Cardiac ventricle fibroblast (primary cell): ENCODE measurements around the gene TBC1D22B.

DNA sequence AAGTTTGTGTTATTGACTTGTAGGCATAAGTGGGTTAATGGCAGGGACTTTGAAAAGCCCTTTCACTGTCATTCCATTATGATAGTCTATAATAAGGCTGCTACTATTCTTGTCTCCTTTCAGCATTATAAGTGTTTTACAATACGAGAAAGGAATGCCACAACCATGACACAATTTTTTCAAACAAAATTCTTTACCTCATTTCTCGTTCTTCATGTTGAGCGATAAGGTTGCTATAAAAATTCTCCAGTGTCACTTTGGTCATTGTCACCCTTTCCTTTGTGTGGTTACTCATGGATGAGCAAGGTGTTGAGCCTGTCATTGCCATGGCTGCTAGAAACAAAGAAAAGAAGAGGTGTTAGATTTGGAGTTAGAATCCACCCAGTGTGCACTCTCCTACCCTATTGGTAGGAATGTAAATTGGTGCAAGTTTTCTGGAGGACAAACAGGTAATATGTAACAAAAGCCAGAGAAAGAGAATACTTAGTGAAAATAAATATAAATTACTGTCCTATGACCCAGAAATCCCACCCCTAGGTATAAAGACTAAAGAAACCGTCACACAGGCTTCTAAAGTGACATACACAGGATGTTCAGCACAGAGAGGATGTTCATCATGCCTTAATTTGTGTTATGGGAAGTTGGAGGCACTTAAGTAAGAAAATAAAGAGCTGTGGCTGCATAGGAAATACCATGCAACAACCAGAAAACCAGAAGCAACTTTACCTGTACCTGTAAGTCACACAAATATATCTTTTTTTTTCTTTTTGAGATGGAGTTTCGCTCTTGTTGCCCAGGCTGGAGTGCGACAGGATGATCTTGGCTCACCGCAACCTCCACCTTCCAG is 7.2 kb downstream of the STK38 start:
- RAMPAGE, long total RNA = no peak

DNA sequence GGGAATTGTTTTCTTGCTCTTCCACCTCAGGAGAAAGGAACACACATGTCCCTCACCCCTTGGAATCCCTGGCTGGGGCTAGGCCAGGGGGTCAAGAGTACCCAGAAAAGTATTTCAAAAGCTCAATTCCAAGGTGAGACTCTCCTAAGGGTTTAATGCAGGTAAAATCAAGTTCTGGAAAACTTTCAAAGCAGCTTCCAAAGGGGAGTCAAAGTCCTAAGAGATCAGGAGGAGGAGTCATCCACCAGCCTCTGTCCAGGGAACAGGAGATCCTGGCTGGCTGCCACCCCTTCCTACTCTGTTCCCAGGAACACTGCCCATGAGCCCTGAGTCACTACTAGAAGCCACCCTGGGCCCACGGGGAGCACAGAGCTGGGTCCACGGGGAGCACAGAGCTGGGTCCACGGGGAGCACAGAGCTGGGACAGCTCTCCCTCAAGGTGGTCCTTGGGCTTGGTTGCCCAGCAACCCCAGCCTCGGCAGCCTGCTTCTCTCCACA is 35.5 kb upstream of the CDKN1A start:
- RAMPAGE, long total RNA = no peak

DNA sequence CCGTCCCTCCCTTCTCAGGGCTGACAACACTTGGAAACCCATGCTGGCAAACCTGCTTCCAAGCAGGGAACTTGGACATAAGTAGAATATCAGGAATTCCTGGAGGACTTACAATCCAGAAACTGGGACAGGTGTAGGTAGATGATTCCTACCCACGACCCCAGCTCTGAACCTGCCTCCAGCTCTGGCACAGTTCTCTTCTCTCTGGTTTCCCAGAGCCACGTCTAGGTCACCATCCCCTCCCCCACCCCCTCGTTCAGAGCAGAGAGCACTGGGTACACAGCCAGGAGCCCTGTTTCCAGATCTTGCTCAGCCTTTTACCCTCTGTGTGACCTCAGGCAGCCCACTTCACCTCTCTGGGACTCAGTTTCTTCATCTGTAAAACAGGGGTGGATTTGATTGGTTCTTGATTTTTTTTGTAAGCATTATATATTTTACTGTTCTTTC is 35.0 kb upstream of the CDKN1A start:
- RAMPAGE, long total RNA = no peak

DNA sequence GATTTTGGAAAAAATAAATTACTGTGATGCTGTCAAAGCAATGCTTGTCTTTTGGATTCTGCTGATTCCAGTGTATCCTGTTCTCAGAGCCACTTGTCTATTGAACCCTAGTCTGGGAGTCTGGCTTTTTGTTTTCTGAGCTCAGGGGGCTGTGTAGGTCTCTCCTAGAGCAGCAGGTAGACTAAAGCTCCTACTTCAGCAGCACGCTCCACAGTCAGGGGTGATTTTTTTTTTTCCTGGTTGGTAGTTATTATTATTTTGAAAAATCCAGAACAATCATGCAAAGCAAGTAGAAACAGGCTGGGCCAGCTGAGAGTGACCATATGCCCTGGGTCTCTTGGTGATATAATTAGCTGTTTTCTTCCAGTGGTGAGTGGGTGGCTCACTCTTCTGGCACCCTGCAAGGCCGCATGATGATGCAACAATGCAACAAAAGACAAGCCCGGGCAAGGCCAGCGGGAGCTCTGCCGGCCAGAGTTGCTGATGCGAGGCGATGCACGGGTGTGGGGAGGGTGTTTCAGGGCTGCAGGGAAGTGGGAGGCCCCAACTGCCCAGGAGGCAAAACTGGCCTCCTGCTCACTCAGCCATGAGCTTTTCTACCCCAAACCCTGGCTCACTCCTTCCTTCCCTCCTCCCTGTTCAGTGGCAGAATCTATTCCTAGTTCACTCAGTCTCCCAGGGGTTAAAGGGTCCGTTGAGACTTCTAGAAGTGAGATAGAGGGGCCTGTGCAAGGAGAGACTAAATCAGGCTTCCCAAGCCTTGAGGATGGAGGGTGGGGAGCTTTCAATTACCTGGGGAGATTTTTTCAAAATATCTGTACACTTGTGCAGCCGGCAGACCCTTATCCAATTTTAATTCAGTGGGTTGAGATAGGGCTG is 11.5 kb upstream of the CDKN1A start:
- RAMPAGE, long total RNA = no peak

- RAMPAGE, long total RNA = no peak
Observed at GRCh38 chr6:36742994-36743494, 45.4 kb downstream of the RAB44 start.

GRCh38 chr6:36844157-36844875 is 5.1 kb upstream of the CPNE5 start:
- RAMPAGE, long total RNA = no peak

- RAMPAGE, long total RNA = no peak
Observed at GRCh38 chr6:36928518-36929010, 26.0 kb upstream of the PI16 start.

GRCh38 chr6:36929430-36929939 is 25.1 kb upstream of the PI16 start:
- RAMPAGE, long total RNA = no peak

DNA sequence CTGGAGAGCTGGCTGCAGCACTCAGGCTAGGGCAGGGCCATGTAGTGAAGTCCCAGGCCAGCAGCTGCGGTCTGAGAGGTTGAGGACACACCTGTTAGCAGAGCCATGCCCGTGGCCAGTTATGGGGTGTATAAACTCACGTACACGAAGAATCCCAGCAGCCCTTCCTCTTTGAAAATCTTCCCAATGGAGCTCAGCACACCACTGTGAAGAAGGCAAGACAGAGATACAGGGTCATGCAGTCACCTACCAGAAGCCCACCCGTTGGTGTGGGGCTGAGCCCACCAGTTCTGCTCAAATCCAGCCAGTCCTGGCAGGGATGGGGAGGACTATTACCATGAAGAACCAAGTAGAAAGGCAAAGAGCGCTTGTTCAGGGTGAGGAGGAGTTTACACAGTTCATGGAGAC is 10.5 kb downstream of the MTCH1 start:
- RAMPAGE, long total RNA = no peak

GRCh38 chr6:37059272-37060259 is 54.1 kb downstream of the FGD2 start:
- RAMPAGE, long total RNA = no peak

DNA sequence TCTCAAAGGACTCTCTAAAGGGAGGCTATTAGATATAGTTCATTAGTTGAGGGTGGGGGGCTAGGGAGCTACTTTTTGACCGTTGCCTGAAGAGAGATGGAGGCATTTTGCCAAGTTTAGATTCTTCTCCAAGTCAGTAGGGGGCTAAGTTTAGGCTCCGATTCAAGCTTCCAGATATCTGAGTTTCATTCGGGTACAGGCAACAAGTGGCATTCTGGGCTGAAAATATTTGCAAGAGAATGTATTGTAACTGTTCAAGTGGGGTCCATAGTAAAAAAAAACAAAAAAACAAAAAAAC is 43.4 kb upstream of the PIM1 start:
- RAMPAGE, long total RNA = no peak

DNA sequence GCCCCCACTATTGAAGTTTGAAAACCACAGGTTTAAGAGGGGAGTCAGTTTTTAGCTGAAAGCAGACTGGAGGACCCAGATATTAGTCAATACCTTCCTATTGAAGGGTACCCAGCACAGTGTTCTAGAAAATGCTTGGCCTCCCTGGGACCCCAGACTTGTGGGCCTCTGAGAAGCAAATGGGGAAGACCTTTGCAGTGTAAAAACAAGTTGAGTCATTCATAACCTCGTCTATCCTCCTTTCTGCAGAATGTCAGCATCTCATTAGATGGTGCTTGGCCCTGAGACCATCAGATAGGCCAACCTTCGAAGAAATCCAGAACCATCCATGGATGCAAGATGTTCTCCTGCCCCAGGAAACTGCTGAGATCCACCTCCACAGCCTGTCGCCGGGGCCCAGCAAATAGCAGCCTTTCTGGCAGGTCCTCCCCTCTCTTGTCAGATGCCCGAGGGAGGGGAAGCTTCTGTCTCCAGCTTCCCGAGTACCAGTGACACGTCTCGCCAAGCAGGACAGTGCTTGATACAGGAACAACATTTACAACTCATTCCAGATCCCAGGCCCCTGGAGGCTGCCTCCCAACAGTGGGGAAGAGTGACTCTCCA is 3.8 kb downstream of the PIM1 start:
- RAMPAGE, long total RNA = no peak

DNA sequence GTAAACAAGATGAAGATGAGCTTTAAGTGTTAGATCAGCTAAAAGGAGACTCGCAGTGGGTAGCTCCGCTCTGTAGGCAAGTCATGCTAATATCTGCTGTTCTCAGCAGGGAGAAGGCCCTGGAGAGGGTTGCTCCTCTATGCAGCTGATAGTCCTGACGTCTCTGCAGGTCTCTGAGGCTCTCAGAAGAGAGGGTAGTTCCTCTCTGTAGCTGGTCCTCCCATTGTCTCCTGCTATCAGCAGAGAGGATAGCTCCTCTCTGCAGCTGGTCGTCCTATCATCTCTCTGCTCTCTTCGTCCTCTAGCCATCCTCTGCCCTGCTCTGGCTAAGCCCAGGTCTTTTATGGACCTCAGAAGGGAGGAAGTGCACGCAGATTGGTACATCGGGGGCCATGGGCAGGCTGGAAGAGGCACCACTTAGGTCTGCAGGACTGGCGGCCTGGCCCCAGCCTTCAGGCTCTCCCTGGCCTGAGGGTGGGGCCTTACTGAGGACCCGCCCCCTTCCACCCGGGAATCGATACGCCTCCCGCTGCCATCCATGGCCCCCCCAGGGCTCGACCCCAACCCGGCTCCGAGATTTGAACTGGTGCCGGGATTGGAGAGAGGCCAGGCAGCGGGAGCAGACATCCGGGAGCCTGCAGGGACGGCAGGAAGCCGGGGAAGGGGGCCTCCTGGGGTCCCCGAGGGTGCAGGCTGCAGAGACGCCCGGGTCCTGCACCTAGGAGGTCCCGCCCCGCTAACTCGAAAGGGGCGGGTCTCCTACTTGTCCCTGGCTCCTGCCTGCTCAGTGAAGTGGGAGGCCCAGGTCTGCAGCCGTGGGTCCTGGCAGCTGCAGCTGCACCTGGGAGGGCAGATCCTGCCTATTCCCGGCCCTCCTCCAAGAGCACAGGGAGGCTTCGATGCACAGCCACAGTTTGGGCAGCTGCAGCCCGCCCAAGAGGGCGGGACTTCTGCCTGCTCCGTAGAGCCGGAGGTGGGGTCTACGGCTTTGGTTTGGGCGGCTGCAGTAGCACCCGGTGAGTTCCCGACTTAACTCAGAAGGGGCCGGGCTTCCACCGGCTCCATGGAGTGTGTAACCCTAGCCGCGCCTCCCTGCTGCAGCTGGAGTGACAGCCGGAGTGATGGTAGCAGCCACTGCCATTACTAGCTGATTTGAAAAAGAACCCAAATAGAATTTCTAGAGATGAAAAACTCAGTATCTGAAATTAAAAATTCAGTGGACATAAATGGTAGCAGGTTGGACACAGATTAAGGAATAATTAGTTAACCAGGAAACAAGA is 35.4 kb upstream of the TBC1D22B start:
- RAMPAGE, long total RNA = no peak

DNA sequence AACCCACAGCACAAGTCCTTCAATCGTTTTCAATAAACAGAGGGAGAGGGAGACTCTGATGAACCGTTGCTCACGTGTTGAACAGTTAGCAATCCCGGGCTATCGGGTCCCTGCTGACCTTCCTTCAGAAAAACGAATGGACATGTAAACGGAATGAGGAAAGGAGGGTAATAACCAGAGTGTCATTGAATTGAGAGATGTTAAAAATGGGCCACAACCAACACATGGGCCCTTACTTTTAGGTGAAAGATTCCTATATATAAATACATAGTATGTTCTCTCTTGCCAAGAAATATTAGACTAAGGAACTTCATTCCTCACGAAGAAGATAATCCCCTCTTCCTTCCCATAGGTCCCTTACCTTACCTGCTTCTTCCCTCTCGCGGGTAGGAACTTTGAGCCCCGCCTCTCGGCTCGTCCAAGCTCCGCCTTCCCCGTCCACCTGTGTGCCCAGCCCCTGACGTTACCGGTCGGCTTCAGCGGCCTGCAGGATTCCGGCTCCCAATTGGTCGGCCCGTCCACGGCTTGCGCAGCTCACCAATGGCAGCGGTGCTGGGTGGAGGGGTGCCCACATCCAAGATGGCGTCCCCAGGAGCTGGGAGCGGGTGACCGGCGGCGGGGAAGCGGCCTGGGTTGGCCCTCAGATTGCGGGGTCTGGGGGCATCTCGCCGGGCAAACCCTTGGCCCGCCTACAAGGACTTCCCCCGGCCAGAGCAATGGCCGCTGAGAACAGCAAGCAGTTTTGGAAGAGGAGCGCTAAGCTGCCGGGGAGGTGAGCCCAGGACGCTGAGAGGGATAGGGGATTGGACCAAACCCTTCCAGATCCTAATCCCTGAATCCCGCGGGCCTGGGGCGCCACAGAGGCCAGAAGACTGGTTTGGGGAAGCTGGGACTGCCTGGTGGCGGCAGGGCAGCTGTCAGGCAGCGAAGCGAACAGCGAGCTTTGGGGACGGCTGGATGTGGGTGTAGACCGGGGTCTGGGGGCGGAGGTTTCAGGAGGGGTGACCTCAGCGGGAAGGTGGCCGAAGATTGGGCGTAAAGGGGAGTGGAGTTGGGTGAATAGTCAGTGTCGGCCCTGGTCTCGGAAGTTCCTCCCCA is at the start of gene TBC1D22B:
TBC1D22B (plus strand) TSS at position 571 of the 1,098 bp plus-strand sequence.
- RAMPAGE, long total RNA = no peak

- RAMPAGE, long total RNA = no peak
Observed at GRCh38 chr6:37258300-37258737, 375 bp upstream of the TMEM217 start.

- RAMPAGE, long total RNA = no peak
Observed at GRCh38 chr6:37289765-37290332, 31.9 kb upstream of the TMEM217 start.

DNA sequence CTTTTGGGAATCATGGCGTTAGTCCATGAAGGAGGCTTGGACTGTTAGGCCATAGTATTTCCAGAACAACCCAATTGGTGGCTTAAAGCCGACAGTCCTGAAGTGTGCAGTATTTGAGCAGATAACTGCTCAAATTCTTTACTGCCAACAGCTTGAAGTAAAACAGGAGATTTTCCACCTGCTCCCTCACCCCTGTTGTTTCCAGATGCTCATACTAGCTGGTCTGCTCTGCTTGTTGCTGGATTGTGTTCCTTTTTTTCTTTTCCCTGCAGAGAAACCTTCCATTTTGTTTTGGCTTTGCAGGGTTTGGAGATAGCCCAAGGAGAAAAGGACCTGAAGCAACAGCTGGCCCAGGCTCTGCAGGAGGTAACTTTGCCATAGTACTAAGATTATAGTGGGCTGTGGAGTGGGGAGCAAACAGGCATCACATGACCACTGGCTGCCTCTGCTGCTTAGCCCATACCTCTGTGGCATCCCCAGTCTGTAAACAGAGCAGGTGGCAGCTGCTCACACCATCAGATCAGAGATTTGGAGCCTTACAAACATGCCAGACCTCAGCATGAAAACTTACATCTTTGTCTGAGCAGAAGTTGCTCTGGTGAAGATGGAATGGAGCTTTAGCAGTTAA is 17.5 kb downstream of the RNF8 start:
- RAMPAGE, long total RNA = no peak

DNA sequence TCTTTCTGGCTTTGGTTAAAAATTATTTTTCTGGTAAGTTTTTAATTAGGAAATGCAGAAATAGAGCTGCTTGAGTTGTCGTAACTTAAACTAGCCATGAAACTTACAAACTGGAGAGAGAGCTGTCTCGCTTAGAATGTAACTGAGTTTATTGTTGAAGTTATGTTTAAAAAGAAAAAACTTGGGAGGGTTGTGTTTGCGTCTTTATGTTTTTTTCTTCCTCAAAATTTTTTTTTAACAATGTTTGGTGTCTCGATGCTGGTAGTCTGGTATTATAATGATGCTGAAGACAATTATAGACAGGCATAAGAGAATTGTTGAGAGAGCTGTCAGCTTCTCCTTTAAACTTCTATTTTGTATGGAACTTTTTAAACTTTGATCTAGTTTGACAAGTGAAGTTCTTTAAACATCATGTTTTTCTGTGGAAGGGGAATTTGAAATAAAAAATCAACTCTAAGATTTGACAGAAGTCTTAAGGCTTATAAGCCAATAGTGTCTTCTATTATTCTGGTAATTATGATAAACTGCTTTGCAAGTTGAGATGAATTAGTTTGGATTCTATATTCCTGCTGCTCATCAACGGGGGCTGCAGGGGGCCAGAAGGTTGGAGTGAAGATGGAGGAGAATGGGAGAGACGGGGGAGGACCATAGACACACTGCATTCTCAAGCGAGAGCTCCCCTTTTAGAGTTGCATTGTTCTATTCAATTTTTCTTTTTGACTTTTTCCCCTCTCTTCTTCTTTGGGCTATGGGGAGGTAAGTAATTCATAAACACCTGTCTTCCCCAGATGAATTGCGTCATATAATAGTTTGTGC is 29.2 kb downstream of the ZFAND3 start:
- RAMPAGE, long total RNA = no peak

DNA sequence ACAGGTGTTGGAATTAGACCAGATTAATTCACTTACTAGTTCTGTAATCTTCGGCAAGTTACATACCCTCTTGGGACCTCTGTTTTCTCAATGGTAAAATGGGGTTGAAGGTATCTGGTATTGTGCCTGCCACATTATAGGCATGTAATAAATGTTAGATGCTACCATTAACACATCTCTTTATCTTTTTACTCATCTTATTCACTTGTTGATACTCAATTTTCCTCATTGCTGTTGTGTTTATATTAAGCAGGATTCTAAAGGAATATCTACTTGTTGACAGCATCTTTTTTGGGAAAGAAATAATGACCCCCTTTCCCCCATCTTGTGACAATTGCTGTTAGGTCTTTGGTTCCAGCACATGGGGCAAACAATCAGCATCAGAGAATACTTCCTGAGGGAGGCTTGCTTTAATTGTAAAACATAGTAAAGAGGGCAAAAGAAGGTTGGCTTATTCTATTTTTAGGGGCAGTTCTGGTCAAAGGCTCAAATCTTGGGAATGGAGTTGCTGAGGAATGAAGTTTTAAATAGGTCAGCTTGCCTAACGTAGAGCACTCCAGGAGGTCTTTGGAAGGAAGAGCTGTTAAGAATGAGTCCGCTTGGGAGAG is 108.4 kb downstream of the ZFAND3 start:
- RAMPAGE, long total RNA = no peak

GRCh38 chr6:37960871-37961767 is 141.6 kb downstream of the ZFAND3 start:
- RAMPAGE, long total RNA = no peak